Occipital lobe (tissue), 2 donors: ENCODE data around the gene TM7SF2.

- RAMPAGE, long total RNA, result no peak
Measured at GRCh38 chr11:65111810-65112389, at the start of gene TM7SF2. TM7SF2 (plus strand) TSS chr11:65111872.

GRCh38 chr11:65115650-65116056 lies 1.8 kb downstream of the ZNHIT2 start:
- RAMPAGE, long total RNA, result no peak

DNA sequence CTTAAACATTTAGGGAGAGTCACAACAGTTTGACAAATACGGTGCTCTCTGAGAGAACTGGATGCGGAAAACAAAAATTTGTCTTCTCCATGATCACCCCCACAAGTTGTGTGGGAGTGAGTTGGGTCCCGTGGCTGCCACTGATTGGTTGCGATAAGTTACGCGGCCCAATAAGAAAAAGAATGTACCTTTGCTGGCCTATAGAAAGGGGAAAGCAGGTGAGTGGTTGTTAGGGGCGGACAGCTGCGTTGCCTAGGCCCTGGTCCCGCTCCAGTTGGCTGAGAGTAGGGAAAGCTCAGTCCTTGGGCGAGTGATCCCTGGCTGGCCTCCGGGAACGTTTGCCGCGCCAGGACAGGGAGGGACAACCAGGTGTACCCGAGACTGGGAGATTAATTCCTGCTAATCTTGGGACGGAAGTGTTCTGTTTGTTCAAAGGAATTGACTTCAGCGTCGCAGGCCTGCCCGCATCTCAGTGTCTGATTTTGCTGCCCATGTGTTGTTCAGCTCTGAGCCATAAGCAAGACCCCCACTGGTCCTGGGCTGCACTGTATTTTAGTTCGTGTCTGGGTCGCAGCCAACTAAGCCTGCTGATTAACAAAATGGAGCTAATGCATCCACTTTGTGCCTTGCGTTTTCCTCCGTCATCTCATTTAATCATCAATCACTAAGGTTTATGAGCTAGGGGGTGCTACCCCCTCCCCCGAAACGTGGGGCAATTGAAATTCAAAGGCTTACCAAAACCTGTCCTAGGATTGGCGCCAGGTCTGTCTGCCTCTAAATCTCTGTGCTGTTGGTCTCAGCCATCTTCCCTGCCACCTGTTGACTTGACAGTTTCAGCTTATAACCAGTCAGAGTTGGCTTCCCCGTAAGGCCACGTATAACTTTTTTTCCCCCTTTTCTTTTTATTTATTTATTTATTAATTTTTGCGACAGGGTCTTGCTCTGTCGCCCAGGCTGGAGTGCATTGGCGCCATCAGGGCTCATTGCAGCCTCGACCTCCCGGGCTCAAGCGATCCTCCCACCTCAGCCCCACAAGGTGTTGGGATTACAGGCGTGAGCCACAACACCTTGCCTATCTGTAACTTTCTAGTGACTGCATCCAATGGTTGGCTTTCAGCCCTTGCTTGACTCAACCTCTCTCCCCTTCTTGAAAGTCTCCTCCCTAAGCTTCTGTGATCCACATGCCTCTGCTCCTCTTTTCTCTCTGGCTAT lies 1.0 kb upstream of the SYVN1 start:
- RAMPAGE, long total RNA, result no peak

DNA sequence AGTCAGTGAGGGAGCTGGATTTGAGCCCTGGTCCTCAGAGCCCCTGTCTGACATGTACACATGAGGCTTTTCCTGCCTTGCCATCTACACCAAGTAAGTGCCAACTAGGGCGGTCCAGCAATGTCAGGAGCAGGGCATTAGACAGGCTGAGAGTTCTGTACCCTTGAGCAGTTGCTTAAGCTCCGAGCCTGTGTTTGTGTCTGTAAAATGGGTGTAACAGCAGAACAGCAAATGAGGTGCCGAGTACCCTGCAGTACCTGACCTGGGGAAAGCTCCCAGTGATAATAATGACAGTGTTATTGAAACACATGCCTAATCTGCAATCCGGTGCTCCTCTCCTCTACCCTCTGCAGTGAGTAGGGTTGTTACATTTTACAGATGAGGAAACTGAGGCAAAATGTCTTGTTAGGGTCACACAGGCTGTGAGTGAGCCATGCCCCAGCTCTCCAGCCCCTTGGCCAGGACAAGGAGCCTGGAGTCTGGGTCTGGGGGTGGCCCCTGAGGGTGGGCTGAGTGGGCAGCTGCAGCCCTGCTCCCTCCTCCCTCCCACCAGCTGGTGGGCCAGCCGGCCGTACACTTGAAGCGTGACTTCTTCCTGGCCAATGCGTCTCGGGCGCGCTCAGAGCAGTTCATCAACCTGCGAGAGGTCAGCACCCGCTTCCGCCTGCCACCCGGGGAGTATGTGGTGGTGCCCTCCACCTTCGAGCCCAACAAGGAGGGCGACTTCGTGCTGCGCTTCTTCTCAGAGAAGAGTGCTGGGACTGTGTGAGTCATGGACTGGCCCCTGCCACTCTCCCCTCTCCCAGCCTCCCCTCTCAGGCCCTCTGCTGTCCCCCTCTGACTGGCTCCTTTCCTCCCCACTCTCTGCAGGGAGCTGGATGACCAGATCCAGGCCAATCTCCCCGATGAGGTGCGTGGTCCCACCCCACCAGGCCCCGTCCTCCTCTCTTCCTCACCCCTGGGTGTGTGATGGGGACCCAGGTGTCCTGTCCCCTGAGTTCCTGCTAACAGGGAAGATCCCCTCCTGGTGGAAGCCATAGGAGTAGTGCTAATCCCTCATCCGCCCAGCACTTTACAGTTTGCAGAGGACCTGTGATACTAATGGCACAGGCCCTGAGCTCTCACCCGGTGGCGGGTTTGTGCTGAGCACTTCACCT lies 24.6 kb downstream of the CAPN1 start:
- RAMPAGE, long total RNA, result no peak

DNA sequence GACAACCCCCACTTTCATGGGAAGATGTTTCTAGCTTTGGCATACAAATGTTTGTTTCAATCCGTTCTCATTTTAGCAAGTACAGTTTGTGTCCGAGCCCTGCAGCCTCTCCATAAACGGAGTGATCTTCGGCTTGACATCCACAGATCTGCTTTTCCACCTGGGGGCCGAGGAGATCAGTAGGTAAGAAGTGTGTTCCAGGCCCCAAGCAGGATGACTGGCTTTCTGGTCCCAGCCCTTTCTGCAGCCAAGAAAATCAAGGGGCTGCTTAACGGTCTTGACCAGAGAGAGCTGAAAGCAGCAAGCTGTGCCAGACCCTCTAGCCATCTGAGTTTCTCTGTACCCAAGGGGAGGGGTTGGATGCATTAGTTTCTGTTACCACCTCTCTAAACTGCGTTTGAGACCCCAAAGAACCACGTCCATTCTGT lies 20.2 kb upstream of the CDC42EP2 start:
- RAMPAGE, long total RNA, result no peak

DNA sequence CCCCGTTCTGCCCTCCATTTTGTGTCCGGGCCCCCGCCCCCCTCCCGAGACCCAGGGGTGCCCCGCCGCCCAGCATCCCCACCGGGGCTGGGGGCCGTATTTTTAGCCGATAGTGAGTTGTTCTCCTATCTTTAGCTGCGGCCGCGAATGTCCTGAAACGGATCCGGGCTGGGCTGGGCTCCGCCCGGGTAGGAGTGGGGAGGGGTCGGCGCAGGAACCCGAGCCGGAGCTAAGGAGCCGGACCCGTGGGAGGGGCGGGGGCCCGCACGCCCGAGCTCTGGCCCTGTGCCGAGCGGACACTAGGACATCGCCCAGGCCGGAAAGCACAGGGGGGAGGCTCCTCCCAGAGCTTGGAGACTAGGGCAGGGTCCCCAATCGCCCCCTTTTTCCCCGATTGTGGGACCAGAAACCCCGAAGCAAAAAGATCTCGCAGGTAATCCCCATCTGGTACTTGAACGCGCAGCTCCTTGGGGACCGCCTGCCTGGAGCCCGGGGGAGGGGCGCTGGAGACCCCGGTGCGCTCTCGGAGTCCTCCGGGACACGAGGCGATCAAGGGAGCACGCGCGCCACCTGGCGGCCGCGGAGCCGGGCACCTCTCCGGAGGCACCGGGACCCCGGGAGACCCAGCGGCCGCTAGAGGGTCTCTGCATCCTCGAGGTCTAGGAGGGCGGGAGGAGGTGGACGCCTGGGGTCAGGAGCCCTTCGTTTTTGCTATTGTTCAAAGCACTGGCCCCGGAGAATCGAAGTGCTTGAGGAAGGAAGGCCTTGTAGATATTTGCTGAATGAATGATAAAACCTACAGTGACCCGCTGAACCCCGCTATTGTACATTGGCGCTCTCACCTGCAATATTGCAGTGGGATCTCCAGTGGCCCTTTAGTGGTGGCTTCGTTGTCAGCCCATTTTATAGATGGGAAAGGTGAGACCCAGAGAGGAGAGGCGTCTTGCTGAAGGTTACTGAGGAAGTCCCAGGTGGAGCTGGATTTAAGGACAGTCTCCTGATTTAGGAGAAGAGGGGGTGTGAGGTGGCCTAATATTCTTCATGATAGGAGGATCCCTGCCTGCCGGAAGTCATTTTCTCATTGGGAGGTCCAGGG lies 861 bp downstream of the CDC42EP2 start:
- RAMPAGE, long total RNA, result no peak

GRCh38 chr11:65354932-65355879 lies 655 bp downstream of the TIGD3 start:
- RAMPAGE, long total RNA, result no peak

DNA sequence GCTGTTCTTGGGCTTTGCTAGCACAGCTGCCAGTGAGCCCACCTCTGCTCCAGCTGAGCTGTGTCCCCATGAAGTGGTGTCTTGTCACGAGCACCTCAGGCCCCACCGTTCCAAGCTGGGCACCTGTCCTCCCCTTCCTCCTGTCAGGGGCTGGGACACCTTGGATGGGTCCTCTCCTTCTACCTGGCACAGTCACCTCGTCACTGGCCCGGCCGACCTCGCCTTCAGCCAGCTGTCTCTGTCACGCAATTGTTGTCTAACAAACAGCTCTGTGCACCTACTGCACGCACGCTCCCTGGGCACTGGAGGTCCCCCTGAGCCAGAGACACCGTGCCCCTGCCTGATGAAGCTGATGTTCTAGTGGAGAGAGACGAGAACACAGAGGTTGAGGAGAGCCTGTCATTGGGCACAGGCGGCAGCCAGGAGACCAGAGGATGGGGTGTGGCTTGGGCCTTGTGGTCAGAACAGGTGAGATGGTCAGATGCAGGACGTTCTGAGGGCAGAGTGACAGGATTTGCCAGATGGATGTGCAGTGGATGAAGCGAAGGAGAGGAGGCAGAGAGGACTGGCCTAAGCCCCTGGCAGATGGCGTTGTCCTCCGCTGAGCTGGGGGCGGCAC lies 10.7 kb downstream of the FRMD8 start:
- RAMPAGE, long total RNA, result no peak

- RAMPAGE, long total RNA, result no peak
Measured at GRCh38 chr11:65400468-65401041, 14.1 kb downstream of the FRMD8 start.

- RAMPAGE, long total RNA, result no peak
Measured at GRCh38 chr11:65412599-65413073, 26.2 kb downstream of the FRMD8 start.

- RAMPAGE, long total RNA, result no peak
Measured at GRCh38 chr11:65446195-65447148, 60.0 kb downstream of the FRMD8 start.

DNA sequence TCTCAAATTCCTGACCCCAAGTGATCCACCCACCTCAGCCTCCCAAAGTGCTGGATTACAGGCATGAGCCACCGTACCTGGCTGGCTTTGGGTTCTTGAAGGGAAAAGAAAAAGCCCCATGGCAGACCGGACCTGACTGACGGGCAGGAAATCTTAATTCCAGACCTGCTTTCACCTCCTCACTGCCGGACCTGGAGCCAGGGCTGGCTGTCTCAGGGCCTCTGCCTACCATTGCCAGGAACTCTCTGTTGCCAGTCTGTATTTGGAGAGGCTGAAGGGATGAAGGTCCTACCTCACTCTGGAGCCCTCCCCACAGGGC lies 53.7 kb upstream of the SCYL1 start:
- RAMPAGE, long total RNA, result no peak

DNA sequence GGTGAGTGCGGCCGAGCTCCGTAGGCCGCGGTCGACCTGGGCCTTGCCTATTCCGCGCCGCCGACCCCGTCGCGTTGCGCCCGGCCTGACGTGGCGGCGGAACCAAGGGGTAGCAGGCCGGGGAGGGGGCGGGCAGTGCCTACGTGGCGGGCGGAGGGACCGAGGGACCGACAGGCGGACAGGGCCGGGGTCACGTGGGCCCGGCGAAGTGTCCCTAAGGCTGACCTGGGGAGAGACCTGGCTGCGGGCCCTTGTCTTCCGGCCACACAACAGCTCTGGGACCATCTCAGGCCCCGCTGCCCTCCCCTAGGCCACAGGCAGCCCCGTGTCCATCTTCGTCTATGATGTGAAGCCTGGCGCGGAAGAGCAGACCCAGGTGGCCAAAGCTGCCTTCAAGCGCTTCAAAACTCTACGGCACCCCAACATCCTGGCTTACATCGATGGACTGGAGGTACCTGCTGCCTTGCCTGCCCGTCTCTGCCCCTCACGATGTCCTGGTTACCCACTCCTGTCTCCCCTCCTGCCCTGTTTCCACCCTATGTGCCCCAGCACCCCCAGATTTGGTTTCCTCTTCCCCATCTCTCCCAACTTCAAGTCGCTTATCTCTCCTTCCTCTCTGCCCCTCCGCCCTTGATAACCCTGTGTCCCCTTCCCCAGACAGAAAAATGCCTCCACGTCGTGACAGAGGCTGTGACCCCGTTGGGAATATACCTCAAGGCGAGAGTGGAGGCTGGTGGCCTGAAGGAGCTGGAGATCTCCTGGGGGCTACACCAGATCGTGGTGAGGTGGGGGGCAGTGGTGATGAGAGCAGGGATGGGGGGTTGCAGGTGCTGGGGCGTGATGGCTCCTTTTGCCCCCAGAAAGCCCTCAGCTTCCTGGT lies 621 bp downstream of the SCYL1 start:
- RAMPAGE, long total RNA, result no peak

DNA sequence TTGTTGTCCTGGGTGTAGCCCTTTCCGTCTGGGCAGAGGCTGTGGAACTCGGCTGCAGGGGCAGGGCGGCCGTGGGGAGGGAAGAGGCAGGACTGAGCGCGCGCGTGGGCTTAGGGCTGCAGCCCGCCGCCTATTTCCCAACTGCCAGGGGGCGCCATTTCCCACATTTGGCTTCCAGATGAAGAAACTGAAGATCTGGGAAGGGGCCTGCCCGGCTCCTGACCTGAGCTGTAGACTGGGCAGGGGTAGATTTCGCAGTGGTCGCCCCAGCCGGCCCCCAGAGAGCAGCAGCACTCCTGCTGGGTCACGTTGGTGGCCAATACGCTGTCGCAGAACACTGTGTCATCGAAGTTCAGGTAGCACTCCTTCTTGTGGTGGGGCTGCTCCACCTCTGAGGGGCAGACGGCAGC lies 16.0 kb downstream of the SCYL1 start:
- RAMPAGE, long total RNA, result no peak

DNA sequence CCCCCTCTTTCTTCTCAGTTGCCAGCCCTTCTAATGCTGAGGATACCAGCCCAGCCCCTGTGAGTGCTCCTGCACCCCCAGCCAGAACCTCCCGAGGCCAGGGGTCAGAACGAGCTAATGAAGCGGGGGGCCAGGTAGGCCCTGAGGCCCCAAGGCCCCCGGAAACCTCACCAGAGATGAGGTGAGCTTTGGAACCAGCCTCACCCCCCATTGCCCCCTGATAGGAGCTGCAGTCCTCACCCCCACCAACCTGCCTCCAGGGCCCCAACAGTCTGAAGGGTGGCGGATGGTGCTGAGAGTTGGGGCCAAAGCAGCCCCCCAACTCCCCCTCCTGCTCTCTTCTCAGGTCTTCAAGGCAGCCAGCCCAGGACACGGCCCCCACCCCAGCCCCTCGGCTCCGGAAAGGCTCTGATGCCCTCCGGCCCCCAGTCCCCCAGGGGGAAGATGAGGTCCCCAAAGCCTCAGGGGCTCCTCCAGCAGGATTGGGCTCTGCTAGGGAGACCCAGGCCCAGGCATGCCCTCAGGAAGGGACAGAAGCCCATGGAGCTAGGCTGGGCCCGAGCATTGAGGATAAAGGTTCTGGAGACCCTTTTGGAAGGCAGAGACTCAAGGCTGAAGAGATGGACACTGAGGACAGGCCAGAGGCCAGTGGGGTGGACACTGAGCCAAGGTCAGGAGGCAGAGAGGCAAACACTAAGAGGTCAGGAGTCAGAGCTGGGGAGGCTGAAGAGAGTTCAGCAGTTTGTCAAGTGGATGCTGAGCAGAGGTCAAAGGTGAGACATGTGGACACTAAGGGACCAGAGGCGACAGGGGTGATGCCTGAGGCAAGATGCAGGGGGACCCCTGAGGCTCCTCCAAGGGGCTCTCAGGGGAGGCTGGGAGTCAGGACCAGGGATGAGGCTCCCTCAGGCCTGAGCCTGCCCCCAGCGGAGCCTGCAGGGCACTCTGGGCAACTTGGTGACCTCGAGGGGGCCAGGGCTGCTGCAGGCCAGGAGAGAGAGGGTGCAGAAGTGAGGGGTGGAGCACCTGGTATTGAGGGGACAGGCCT lies 5.7 kb downstream of the EHBP1L1 start:
- RAMPAGE, long total RNA, result no peak

GRCh38 chr11:65589672-65590372 lies 5.8 kb downstream of the KCNK7 start:
- RAMPAGE, long total RNA, result no peak

DNA sequence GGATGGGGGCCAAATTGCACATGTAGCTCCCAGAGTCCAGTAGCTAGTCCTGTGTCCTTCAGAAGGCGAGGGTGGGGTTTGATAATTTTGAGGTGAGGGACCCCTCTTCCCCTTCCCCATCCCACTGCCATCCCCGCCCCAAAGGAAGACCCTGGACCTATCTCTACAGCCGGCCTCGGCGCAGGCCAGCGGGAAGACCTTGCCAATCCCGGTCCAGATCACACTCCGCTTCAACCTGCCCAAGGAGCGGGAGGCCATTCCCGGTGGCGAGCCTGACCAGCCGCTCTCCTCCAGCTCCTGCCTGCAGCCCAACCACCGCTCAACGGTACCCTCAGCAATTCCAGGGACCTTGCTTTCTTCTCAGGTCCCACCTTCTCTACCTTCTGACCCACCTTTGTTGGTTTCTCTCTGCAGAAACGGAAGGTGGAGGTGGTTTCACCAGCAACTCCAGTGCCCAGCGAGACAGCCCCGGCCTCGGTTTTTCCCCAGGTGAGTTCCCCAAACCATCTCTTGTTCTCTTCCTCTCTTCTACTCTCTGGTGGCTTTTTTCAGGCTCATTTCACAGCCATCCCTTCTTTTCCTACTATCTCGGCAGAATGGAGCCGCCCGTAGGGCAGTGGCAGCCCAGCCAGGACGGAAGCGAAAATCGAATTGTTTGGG lies 1.3 kb downstream of the KAT5 start:
- RAMPAGE, long total RNA, result no peak

DNA sequence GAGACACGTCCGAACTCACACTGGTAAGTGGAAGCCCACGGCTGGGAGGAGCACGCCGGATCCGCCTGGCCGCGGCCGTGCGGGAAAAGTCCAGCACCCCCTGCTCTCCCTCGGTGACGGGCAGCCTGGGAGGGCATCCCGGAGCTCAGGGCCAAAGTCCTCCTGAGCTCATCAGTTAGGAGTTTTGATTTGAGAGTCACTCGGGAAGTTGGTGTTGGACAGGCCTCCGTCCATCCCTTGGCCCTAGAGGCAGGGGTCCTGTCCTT lies 7.8 kb downstream of the OVOL1 start:
- RAMPAGE, long total RNA, result no peak

- RAMPAGE, long total RNA, result no peak
Measured at GRCh38 chr11:65878303-65878752, 1.3 kb upstream of the CTSW start.

GRCh38 chr11:65891615-65892454 lies 1.4 kb downstream of the CCDC85B start:
- RAMPAGE, long total RNA, result no peak